ENCODE measurements around the genes TLR4, FBXW2 and GSN.

DNA sequence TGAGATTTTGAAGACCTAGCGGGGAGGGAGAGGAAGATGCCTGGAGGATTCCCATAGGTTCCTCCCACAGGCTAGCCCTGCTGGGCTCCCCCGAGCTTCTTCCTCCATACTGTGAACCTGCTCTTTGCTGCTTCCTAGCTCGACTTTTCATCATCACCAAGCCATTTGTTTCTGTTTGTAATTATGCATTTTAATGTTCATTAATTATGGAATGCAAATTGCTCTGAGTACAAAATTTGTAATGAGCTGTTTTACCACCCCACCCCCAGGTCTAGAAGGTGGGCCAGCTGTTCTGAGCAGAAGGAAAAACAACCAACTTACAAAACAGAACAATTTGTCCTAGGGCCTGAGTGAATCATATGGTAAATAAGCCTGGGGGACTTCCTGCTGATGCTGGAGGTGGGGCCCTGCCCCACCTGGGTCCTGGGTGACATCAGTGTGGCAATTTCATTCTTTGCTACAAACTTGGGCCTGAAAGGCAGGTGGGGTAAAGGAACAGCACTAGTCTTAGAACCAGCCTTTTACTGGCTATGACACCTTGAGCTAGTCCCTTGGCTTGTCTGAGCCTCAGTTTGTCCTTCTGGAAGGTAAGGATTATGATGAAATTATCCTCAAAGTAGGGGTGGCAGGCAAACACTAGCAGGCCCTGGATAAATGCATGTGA, 150.4 kb downstream of the TRIM32 start:
- PRO-cap = no peak

GRCh38 chr9:117413094-117413612, 1.7 kb downstream of the ASTN2 start:
- PRO-cap = no peak

DNA sequence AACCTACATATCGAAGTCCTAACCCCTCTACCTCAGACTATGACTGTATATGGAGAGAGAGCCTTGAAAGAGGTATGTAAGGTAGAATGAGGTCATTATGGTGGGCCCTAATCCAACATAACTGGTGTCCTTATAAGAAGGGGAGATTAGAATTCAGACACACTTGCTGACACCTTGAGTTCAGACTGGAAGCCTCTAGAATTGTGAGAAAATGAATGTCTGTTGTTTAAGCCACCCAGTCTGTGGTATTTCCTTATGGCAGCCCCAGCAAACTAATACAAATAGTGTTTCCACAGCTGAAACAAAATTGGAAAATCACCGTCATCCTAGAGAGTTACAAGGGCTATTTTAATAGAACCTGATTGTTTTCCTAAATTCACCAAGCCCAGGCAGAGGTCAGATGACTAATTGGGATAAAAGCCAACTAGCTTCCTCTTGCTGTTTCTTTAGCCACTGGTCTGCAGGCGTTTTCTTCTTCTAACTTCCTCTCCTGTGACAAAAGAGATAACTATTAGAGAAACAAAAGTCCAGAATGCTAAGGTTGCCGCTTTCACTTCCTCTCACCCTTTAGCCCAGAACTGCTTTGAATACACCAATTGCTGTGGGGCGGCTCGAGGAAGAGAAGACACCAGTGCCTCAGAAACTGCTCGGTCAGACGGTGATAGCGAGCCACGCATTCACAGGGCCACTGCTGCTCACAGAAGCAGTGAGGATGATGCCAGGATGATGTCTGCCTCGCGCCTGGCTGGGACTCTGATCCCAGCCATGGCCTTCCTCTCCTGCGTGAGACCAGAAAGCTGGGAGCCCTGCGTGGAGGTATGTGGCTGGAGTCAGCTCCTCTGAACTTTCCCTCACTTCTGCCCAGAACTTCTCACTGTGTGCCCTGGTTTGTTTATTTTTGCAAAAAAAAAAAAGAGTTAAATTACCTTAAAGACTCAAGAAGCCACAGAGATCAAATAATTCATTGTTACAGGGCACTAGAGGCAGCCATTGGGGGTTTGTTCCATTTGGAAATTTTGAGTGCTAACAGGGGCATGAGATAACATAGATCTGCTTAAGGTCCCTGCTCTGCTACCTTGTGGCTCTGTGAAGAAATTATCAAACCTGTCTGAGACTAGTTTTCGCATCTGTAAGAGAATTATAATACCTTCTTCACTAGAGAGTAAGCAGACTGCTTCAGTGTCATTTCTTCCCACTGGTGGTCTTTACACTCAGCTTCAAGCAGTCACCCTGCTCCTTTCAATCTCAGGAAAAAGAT, at the start of gene TLR4:
Gene TLR4, plus strand, starts transcription at position 654 of the 1,258 bp plus-strand sequence.
- PRO-cap = bidirectional peak, plus-strand start at position 514 of the sequence, minus-strand start at position 402 of the sequence; bidirectional peak, plus-strand start at position 595 of the sequence, minus-strand start at position 732 of the sequence

GRCh38 chr9:118808927-118810019, 560.0 kb downstream of the BRINP1 start:
- PRO-cap = no peak

GRCh38 chr9:119052229-119052768, 316.9 kb downstream of the BRINP1 start:
- PRO-cap = no peak

DNA sequence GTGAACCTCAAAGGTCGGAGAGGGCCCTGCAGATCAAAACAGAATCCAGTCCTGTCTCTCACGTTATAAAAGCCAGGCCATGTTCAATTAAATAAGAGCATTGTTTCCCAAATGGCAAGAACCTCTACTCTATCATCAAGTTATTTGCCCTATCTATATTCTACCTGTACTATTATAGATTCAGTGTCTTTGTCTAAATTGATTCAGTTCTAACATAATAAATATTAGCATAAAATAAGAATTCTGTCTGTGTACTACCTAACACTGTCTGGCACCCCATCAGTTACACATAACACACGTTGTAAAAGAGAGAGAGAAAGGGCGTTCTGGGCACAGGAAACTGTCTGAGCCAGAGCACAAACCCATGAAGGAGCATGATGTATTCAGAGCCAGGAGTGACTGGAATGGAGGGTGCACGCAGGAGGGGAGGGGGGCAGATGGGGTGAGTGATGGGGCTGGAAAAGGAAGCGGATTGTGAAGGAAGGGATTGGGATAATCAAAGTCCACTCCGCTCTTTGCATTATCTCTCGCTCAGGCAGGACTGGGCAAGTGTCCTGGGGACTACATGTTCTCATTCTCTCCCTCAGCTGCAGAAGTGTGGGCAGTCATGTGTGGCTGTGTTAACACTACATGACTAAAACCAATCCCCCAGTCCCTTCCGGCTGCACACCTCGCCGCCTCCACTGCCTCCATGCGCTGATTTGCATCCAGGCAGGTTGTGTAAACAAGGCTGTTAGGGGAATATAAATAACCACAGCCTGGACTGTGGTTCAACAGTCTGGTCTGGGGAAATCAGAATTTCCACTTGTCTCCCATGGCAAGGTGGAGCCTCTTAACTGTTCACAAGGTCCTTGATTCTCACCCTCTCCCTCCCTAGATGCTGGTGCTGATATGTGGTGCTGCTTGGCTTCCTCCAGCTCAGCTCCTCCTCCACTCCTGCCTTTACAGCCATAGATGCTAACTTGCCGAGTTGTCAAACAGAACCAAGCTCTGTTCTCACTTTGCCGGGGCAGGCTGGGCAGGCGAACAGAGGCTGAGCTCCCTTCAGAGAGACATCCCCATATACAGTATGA, 367.4 kb upstream of the BRINP1 start:
- PRO-cap = no peak

DNA sequence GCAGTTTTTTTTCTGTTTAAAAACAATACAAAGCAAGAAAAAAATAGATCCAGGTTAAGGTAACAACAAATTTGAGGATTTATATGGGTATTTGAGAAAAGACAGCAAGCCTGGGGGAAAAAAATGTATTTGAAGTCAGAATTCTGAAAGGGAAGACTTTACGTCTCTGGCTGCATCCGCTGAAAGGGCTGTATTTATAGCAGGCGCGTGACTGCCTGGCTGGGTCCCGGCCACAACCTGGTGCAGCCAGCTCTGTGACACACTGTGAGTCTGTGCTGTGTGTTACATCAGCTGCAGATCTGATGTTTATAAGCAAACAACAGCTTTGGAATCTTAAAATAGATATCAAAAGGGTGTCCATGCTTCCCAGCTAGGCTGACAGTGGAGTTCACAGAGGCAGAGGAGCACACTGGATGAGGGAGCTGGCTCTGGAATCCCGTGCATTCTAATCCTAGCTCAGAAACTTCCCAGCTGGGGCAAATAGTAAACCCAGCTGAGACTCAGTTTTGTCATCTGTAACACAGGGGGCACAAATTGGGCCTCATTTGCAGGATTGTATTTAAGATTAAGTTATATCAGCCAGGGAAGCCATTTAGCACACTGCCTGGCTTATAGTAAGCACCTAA, 433.4 kb upstream of the BRINP1 start:
- PRO-cap = no peak

DNA sequence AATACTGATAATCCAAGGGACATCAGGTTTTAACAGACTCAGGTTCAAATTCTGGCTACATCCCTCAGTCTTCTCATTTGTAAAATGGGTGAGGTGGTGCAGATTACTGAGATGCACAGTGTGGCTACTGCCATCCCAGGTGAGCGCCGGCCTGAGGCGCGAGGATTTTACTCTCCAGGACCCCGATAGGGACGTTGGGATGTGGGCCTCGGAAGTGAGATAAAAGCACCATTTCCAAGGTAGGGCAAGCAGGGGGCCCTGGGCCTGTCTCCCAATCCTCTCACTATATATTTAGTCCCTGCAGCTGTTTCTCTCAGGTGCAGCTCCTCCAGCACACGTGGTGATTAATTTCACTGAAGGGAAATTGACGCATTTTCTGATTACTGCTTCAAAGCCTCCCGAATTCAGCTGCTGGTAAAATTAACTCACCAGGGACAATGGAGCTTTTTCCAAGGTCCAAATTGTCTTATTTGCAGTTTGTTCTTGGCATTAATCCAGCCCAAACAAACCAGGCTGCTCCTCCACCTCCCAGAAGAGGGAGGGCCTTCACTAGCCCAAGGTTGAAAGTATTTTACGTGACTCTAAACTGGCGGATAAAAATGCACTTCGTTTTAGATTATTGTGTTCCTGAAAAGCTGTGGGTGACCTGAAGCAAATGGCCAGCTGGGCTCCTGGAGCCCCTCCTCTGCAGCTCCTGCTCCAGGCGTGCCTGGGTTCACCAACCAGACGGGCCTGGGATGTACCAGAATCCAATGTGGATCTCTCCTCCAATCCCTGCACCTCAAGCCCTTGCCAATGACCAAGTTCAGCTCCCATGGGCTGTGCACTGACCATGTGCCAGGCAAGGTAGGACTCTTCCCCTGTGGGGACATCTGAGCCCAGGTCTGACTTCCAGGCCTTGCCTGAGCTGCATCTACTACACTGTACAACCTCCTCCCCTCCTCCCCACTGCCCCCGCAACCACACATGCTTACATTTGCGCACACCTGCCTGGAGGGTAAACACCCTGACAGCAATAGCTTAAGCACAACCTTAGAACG, 193.6 kb downstream of the CDK5RAP2 start:
- PRO-cap = unidirectional peak, minus-strand start at position 289 of the sequence

DNA sequence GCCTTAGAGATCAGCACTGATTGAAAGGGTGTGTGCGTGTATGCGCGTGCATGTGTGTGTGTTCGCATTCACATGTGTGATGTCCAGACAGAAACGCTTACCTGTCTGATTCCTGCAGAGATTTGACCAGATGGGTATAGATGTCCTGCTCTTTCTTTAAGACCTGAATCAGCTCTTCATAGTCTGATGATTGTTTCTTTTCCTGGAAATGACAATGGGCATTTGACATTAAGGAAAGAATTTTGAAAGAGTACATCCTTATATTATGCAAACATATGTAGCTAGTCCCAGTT, 102.8 kb downstream of the CDK5RAP2 start:
- PRO-cap = no peak

DNA sequence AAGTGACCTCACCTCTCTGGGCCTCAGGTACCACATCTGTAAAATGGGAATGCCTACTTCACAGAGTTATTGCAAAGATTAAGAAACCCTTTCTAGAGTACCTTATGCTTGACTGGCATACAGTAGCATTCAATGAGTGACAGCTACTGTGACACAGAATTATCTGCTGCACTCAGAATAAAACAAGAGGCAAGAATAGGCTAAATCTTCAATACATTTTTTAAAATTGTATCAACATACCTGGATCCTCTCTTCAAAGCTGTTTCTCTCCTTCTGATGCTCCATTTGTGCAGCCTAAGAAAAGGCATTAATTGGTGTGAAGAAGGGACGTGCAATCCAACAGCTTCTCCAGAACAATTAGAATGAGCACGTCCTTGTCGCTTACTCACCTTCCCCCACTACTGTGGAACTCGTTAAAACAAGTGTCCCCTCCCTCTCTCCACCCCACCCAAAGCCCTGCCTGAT, 51.4 kb downstream of the CDK5RAP2 start:
- PRO-cap = no peak

GRCh38 chr9:120605031-120605591, 25.1 kb upstream of the CDK5RAP2 start:
- PRO-cap = no peak

- PRO-cap = no peak
Observed at GRCh38 chr9:120640181-120640829, 60.3 kb upstream of the CDK5RAP2 start.

GRCh38 chr9:120792590-120793952, at the start of gene FBXW2:
TSS of gene FBXW2 (minus strand) at chr9:120793416.
- PRO-cap = bidirectional peak, plus-strand start at chr9:120793007, minus-strand start at chr9:120792913; bidirectional peak, plus-strand start at chr9:120793217, minus-strand start at chr9:120793274; bidirectional peak, plus-strand start at chr9:120793517, minus-strand start at chr9:120793391

DNA sequence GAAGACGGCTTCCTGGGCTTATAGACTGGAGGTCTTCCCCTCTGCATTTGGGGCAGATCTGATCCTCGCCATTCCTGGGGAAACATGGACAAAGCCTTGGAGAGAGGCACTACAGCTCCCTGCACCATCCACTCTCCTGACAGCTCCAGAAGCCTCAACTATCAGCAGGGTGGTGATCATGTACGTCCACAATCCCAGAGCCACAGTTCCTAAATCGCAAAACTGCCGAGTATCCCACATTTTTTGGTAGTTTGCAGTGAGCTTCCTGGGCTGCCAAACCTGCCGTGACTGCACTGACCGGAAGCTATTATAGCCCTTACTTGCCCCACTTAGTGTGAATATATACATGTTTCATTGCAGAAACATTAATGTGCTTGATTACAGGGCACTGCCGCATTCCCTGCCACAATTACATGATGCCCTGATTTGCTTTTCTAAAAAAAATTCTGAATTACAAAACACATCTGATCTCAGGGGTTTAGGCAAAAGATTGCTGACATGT, 2.8 kb downstream of the TRAF1 start:
- PRO-cap = no peak

DNA sequence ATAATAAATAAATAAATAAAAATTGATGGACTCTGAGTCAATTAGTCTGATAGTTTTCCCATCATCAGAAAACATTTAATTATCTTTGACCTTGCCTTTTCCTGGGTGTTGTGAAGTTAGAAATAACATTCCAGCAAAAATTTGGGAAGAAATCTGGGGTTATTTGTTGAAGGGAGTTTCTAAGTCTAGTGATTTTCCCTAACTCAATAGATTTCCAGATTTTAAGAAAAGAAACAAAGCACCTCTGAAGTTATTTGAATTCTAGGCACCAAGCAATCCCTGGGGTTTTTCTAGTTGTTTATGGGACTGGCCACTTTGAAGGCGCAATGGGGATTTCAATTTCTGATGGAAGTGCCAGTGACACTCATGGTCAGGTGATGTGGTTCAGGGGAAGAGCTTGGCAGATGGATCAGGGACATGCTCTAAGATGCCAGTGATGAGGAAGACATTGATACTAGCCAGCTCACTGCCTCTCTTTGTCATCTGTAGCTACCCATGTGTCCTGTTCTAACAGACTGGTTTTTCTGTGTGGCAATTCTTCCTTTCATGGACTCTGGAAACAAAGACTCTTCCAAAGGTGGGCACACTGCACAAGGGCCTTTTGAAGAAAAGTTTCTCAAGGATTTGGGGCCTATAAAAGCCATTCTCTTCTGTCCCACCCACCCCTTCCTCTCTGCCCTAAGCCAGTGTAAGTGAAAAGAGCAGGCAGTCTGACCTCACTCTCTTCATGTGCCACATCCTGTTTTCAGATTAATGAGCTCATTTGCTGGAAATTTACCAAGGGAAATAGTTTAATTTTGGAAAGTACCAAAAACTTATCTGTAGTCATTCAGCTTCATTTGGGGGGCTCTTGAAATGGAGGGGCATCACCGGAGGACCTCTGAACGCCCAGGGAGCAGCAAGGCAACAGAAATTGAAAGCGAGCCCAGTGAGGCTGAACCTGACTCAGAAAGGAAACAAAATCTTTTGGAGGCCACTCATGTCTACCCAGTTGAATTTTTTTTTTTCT, 4.7 kb upstream of the TRAF1 start:
- PRO-cap = bidirectional peak, plus-strand start at position 708 of the sequence, minus-strand start at position 694 of the sequence

DNA sequence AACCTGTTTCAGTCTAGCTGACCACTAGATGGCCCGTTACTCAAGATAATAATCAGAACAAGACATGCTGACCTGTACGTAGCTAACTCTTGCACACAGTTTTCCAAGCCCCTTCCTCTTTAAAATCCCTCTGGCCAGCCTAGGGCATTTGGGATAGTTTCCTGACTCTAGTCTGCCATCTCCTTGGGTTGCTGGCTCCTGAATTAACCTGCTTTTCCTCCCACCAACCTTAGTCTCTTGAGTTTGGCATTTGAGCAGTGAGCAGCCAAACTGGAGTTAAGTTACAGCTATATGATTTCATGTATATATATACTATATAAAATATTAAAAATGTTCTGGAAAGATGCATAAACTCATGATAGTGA, 59.3 kb upstream of the TRAF1 start:
- PRO-cap = no peak

DNA sequence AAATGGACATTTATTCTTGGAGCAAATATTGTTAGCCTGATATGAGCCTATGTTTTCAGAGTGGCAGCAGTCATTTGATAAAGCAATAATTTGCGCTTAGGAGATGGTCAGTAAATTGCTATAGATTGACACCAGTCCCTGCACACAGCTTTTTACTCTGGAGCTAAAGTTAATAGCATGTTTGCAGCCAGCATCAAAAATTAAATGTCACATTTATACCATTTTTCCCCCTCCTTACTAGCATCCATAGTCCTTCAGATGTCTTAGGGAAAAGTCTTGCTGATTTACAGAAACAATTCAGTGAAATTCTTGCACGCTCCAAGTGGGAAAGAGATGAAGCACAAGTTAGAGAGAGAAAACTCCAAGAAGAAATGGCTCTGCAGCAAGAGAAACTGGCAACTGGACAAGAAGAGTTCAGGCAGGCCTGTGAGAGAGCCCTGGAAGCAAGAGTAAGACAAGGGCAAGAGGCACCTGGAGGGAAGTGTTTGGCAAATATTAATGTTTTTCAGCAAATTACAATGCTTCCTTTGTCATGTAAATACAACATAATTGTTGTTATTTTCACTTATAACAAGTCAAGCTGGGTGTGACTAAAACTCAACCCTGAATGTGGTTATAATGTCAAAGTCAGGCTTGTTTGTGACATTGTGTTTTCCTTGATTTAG, 60.4 kb downstream of the RAB14 start:
- PRO-cap = no peak

DNA sequence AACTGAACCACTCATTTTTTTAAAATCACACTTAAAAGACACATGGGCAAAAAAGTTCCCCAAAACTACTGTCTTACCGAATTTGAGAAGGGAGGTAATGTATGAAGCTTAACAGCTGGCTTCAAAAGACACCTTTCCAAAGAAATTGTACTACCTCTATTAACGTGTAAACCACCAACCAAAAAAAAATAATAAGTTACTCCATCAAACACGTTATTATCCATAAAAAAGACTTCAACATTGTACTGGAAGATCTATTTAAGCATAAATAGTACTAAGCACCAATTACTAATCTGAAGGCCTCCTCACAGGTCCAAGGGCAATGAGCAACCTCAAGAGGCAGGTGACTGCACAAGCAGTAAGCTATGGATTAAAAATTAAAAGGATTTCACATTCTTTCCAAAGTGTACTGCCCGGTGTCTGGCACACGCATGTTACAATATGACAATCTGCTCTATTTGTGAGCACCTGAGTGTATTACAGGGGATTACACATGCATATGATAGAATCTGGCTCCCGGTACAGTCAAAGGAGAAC, 23.1 kb downstream of the RAB14 start:
- PRO-cap = no peak

- PRO-cap = no peak
Observed at GRCh38 chr9:121199849-121200261, 1.8 kb downstream of the RAB14 start.

DNA sequence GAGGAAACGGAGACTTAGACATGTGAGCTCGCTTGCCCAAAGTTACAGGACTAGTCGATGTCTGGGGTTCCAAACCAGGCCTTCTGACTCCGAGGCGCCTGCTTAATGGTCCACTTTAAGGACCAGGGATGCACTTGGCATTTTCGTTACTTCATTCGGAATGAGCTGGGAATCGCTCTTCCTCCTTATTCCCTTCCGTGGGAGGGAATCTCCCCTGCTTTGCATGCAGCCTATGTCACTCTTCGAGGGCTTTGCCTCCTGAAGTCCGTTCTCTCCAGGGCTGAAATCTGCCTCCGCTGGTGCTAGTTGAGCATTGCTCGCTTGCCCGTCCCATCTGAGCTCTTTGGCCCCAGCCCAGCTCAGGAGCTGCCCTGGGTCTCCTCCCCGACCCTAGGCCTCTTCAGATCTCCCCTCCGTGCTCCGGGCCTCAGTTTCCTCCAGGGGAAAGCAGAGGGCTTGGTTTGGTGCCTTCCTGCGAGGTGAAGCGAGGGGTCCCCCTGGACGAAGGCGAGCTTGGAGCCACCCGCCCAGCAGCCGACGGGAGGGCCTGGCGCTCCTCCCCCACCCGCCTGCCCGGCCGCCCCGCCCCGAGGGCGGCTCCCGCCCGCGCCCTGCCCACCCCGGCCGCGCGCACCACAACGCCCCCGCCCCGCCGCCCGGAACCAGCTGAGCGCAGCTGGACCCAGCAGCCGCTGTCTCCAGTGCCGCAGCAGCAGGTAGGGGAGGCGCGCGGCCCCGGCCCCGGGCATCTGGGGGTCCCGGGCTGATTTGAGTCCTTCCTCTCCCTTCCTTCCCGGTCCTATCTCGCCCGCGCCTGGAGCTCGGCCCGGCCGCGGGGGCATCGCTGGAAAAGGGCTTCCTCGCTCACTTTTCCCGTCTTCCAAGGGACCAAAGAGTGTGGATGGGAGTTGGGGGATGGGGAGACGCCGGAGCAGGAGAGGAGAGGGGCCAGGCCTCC, at the start of gene GSN:
Gene GSN, plus strand, starts transcription at position 659 of the 958 bp plus-strand sequence.
- PRO-cap = unidirectional peak, plus-strand start at position 283 of the sequence; bidirectional peak, plus-strand start at position 701 of the sequence, minus-strand start at position 581 of the sequence